Tibial nerve (tissue), 3 donors: Measurements from ENCODE around the genes OR5W2, OR8H1 and OR8K1.

DNA sequence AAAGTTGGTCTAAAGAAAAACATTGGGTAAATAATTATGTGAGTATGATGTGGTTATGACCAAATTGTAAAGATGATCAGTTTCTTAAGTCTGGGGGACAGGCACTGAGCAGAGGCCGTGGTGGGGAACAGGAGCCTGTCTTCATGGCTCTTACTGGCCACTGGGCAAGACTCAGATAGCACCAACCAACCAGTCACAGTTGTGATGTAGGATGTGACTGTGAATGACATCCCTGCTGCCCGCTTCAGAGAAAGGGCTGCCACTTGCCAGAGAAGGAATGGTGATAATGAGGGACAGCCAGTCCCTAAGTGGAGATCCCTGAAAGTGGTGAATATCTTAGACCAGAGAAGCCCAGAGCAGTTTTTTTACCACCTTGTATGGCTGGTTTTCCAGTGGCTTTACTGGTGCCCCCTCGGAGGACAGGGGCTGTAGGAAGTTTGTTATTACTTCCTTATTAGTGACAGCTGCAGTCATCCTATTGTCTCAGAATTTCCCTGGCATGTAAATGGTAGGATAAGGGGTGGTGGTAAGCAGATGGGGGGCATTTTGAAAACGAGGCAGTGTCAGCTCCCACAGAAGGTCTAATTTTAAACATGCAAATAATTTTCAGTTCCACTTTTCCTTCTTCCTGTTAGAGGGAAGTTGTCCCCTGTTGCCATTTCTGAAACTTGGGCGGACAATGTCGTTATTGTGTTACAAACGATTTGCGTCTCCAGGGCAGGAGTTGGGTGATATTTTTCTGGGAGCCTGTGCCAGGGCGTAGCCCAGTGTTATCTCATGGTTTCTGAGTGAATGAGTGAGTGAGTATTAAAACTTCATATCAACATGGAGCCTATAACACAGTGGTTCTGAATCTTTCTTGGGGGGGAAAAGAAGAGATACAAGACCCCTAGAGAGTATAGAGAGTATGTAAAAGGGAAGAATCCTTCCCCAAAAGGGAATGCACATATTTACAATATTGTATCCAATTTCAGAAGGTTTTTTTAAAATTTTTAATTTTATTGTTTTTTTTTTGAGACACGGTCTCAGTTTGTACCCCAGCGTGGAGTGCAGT lies 7.3 kb downstream of the PTPRJ start:
- PRO-cap = no peak
- RAMPAGE, long total RNA, 3 experiments = no peak in any of the 3 experiments

GRCh38 chr11:48017082-48017534 lies 36.7 kb downstream of the PTPRJ start:
- PRO-cap = no peak
- RAMPAGE, long total RNA, 3 experiments = no peak in any of the 3 experiments

GRCh38 chr11:48025672-48025925 lies 45.2 kb downstream of the PTPRJ start:
- PRO-cap = no peak
- RAMPAGE, long total RNA, 3 experiments = no peak in any of the 3 experiments

DNA sequence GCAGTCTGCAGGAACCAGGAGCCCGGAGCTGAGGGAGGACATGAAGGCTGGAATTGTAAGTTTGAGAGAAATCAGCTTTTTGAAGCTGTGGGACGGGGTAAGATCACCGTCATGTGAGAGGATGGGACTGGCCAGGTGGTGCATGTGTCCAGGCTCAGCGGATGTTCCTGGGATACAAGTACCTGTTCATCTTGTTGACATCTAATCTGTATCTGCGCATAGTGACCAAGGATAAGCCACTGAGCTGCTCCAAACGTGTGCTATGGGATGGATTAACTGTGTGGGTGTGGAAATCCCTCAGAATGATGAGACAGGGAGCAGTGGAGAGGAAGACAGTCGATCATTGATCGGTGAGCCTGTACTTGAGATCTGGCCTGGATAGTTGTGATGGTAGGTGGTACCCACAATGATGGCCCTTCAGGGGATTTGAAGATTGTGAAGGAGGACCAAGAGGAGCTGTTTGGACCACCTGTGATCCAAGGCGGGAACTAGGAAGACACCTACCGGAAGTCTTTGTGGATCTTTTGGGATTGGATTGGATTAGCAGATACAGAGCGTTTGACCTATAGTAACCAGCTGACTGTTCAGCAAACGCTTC lies 53.1 kb downstream of the PTPRJ start:
- PRO-cap = no peak
- RAMPAGE, long total RNA, 3 experiments = start-site peak on the plus strand in 1 of 3 experiments, centred at position 76 of the sequence, 23 reads per replicate

DNA sequence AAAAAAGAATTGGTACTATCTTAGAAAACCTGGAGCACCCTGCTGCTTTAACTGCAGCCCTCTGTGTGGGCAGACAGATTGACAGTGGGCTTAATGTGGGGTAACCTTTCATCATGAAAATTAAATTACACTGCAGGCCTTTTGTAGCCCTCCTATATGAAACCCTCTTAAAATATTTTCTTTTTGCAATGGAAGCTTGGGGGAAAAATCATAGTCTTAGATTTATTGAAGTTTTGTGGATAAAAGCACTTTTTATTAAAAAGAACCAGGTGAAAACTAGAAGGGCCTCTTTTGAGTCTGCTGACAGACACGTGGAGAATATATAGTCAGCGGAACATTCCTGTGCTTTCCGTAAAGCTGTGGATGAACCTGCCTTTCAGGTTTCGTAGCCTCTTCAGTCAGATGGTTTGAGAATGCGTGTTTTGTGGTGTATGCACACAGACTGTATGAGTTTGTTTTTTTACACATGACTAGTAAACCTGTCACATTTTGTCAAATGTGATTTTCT lies 69.4 kb downstream of the PTPRJ start:
- PRO-cap = no peak
- RAMPAGE, long total RNA, 3 experiments = no peak in any of the 3 experiments

GRCh38 chr11:48139312-48139995 lies 77.2 kb upstream of the OR4B1 start:
- PRO-cap = no peak
- RAMPAGE, long total RNA, 3 experiments = no peak in any of the 3 experiments

DNA sequence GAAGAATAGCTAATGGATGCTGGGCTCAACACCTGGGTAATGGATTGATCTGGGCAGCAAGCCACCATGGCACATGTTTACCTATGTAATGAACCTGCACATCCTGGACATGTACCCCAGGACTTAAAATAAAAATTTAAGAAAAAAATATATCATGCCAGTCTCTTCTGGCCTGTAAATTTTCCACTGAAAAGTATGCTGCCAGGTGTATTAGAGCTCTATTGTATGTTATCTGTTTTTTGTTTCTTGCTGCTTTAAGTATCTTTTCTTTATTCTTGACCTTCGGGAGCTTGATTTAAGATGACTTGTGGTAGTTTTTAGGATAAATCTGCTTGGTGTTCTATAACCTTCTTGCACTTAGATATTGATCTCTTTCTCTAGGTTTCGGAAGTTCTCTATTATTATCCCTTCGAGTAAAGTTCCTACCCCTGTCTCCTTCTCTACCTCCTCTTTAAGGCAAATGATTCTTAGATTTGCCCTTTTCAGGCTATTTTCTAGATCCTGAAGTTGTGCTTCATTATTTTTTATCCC lies 8.0 kb downstream of the OR4S1 start:
- PRO-cap = no peak
- RAMPAGE, long total RNA, 3 experiments = no peak in any of the 3 experiments

GRCh38 chr11:50190785-50190993 lies 208.4 kb upstream of the OR4C12 start:
- PRO-cap = no peak
- RAMPAGE, long total RNA, 3 experiments = no peak in any of the 3 experiments

DNA sequence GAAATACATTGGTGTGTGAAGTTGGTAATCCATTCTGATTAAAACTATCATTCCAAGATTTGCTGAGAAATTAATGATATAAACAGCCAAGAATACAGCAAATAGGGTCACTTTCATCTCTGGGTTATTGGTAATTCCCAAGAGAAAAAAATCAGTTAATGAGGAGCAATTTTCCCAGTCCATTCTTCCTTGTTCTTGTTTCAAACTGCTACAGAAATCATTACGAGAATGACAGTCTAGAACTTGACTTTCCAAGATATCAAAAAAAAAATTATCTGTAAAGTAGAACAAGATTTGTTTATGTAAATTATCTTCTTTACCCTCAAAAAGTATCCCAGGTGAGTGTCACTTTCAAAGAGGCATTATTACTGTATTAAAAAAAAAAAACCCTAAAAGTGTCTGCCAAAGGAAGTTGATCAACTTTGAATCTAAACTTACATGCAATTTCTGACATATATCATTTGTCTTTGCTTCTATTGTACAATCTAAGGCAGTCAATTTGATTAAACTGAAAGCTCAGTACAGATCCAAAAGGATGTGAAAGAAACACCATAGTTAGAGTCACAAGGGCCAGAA lies at the start of gene OR5W2:
Gene OR5W2 (minus strand): TSS at position 183 of the 576 bp plus-strand sequence.
- PRO-cap = no peak
- RAMPAGE, long total RNA, 3 experiments = no peak in any of the 3 experiments

DNA sequence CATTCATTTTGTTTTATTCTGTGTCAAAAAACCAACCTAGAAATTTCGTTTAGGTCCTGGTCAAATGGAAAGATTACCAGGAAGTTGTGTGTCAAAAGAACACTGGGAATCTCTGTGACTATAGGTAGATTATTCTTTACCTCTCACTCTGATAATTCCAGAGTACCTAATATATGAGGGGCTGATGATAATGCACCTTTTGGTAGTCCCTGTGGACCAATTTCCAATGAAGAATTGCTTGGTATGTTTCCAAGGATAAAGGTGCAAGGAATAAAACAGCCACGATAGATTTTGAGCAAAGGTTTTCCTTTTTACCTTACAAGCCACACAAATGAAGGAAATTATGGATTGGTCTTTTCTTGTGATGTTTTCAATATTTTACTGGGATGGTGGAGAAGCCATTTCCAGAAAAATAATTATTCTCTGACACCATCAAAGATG lies at the start of gene OR8H1:
Gene OR8H1 (minus strand): TSS at position 134 of the 441 bp plus-strand sequence.
- PRO-cap = no peak
- RAMPAGE, long total RNA, 3 experiments = no peak in any of the 3 experiments

- PRO-cap = no peak
- RAMPAGE, long total RNA, 3 experiments = no peak in any of the 3 experiments
Observed at GRCh38 chr11:56345809-56346236, at the start of gene OR8K1. TSS of gene OR8K1 (plus strand) at chr11:56346039.

DNA sequence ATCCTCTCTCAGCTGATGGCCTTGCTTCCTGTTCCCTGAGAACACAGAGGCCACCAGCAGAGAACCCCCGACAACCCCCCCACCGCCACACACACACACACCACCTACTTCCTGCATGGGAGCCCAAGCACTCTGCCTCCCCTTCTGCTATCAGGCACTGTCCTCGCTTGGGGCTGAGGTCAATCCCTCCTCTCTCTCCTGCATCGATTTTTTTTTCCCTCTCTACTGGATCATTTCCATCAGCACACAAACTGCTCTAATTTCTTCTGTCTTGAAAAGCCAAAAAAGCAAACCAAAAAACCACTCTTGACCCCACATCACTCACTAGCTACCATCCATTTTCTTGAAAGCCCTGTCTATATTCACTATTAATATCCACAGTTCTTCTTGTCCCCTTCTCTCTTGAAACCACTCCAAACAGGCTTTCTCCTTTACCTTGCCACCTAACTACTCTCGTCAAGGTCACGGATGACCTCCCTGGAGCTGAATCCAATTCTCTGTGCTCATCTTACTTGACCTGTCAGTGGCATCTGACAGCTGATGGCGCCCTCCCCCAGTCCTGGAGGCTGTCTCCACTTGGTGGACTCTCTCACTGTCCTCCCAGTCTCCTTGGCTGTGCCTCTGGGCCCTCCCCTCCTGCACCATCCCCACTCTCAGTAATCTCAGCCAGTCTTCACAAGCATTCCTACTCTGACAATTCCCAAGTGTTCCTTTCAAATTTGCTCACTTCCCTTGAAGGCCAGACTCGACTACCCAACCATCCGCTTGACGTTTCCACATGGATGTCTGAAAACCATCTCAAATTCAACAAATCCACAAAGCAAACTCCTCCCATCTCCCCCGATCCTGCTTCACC lies 8.9 kb downstream of the TNKS1BP1 start:
- PRO-cap = no peak
- RAMPAGE, long total RNA, 3 experiments = start-site peak on the minus strand in 1 of 3 experiments, centred at position 544 of the sequence, 22 reads per replicate

DNA sequence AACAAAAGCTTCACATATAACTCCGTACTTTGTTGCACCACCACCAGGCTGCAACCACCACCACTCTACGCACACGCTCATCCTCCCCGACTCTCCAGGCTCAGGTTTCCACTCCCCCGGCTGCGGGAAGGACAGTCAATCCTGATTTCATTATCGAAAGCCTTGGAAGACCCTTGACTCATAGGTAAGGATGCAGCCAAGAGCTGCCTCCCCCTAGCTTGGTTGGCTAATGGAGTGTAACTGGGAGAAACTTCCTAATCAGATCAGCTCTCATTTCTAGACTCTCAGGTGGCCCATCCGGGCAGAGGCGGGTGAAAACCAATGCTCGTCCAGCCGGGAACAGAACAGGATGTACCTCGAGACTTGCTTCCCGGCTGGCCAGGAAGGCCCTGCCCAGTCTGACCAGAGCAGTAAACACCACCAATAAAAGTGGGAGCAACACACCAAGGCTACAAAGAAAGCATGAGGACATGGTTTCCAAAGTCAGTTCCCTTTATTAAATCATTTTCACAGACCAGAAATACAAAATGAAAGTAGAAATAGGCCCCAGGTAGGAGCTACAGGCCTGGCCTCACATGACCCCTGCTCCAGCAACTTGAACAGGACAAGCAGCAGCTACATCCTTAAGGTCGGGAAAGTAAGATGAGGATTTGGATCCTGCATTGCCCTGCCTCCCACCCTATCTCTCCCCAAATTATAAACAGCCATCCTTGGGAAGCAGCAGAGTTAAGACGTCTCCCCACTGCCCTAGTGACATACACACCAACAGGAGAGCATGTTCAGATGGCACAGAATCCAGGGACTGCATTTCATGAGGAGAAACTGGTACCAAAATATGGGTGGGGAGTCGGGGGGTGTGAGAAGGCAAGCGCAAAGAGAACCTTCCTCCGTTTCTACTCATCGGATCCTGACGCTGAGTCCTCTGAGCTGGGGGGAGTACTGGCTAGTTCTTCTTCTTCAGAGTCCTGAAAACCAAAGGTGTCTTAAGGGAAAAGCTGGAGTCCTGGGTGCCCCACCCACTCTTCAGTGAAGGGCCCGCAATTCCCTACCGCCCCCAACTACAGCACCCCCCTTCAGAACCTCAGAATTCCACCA lies 1.1 kb upstream of the TNKS1BP1 start:
- PRO-cap = bidirectional peak, plus-strand start at position 441 of the sequence, minus-strand start at position 341 of the sequence
- RAMPAGE, long total RNA, 3 experiments = no peak in any of the 3 experiments

GRCh38 chr11:57406836-57407754 lies 16.6 kb upstream of the PRG2 start:
- PRO-cap = no peak
- RAMPAGE, long total RNA, 3 experiments = no peak in any of the 3 experiments

GRCh38 chr11:57420477-57421124 lies 6.3 kb downstream of the SLC43A3 start:
- PRO-cap = no peak
- RAMPAGE, long total RNA, 3 experiments = no peak in any of the 3 experiments

- PRO-cap = no peak
- RAMPAGE, long total RNA, 3 experiments = no peak in any of the 3 experiments
Observed at GRCh38 chr11:57457795-57459116, 2.1 kb upstream of the RTN4RL2 start.

DNA sequence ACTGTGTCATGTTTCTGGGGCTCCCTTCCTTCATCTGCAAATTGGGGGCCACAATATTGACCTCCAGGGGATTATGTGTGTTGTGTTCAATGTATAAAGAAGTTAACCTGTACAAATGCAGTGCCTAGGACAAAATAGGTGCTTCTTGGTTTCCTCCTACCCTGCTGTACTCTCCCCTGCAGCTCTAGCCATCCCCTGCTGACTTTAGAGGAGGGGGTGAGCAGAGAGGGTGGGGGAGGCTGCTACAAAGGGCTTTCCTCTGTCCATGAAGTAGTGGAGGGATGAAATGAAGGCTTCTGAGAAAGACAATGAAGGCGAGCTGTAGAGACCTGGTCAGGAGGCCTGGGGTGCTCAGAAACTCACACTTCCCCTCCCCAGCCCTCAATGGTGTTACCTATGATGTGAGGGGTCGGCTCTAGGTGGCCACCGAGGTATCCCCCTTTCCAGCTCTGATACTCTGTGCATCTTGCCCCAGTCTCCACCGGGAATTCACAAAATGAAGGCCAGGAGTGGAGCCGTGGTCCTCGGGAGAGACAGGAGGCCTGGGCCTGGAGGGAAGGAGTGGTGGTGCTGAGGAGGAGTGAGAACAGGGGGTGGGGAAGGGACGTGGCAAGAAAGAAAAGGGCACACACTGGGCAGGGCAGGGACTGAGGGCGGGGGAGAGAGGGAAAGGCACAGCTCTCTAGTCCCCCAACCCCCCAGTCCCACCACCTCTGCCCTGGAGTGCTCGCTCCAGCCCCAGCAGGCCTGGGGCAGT lies 3.0 kb downstream of the RTN4RL2 start:
- PRO-cap = no peak
- RAMPAGE, long total RNA, 3 experiments = no peak in any of the 3 experiments

GRCh38 chr11:57480166-57481238 lies 20.2 kb downstream of the RTN4RL2 start:
- PRO-cap = no peak
- RAMPAGE, long total RNA, 3 experiments = no peak in any of the 3 experiments

DNA sequence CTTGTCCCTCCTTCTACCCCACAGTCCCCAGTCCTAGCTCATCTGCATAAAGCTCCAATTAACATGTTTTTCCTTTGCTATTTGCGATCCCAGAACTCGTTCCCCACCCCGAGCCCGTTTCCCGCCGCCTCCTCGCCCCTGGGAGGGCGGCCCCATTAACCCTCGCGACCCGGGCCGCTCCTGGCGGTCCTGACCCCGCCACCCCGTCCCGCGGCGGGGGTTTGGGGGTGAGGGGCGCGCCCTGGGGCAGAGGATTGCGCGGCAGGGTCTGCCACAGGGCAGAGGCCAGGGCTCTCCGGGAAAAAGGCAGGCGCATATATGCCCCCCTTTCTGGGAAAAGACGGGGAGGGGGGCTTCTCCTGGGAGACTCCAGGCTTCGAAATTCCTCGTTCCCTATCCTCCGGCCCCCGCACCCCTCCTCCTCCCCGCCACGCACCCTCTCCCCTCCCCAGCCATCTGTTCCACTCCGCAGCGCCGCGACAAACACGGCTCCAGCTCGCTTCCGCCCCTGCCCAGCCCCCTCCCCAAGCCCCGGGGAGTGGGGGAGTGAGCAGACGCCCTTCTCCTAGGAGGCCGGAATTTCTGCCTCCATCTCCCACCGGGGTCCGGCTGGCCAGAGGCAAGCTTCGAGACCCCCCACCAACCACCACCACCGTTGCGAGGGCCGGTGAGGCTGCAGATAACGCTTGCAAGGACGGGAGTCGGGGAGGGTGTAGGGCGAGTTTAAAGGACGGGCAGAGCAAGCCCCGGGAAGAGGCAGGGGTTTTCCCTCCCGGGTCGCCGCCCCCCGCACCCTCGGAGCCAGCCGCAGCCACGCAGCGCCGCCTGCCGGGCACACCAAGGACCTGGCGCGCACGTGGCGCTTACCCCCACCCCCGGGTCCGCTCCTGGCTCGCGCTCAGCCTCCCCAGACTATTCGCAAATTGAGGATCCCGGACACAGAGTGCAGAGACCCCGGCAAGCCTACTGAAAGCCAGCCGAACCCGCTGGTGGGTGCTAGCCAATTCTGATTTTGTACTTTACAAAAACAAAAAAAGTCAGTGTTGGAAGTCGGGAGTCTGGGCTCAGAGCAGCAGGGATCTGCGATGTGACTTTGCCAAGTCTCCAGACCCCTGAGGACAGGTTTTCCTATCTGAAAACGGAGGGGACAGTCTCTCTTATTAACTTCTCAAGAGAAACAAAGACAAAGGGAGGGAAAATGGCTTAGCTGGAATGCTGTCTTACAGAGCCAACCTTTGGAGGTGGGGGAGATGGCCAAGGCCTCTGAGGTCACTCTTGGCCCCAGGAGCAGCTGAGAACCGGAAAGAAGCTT lies 22.5 kb downstream of the RTN4RL2 start:
- PRO-cap = no peak
- RAMPAGE, long total RNA, 3 experiments = no peak in any of the 3 experiments

- PRO-cap = no peak
- RAMPAGE, long total RNA, 3 experiments = no peak in any of the 3 experiments
Observed at GRCh38 chr11:57497252-57498210, 18.0 kb downstream of the SLC43A1 start.